Urinary bladder (tissue), 3 donors: ENCODE measurements around the genes YARS2 and GXYLT1.

GRCh38 chr12:32726274-32727099 lies 29.2 kb downstream of the YARS2 start:
- PRO-cap, result no peak
- RAMPAGE, long total RNA, result no peak

GRCh38 chr12:32754970-32756221 lies at the start of gene YARS2:
TSS of gene YARS2 (minus strand) at chr12:32755897.
- PRO-cap, result bidirectional peak, plus-strand start at chr12:32756028, minus-strand start at chr12:32755931
- RAMPAGE, long total RNA, result no peak

DNA sequence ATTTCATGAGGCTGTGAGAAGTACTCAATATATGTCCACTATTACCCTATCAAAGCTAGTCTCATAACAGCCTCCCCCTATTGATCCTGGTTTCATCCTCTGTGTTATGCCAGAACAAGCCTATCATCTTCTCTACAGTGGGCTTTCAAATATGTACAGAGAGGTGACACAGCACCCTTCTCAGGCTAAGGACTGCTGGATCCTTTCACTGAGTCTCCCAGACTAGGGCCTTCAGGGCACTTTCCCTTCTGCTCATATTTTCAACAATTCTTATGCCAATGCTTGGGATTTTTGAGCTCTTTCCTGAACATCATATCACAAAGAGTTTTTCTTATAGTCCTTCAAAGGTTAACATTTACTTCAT lies 33.4 kb upstream of the YARS2 start:
- PRO-cap, result no peak
- RAMPAGE, long total RNA, result no peak

DNA sequence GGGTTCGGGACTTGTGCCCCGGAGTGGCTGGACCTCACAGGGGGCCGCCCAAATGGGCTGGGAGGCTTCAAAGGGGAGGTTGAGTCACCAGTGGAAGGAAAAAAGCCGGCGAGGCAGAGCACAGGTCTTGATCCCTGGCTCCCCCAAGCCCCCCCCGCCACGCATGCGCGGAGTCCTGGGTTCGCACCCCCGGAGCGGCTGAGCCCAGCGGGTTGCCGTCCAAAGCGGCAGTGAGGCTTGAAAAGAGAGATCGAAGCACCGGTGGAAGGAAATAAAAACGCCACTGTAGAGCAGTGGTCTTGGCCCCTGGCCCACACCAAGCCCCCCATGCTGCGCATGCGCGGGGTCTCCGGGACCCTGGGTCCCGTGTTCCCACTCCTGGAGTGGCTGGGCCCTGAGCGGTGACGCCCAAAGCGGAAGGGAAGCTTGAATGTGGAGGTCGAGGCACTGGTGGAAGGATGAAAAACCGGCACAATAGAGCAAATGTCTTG lies 313.6 kb downstream of the ALG10 start:
- PRO-cap, result no peak
- RAMPAGE, long total RNA, result no peak

DNA sequence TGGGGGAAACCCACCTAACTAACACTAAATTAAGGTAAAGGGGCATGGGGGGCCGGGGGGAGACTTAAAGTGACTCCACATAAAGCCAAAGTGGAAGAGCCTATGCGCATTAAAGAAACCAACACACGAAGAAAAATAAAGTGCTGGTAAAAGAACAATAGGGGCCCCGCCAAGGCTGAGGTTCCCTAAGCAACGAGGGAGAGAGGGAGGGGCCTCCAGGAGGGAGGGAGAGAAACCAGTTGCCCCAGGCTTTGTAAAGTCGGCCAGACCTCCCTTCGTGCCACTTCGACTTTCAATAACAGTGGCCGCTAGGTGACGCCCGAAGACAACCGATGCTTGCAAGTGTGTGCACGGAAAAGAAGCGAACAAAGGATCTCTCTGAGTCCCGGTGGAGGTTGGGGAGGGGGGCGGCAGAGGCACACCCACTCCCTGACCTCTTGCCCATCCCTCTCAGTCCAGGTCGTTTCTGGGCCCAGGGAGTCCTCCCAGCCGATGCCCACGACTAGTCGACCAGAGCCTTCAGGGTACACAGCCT lies 263.0 kb upstream of the ALG10B start:
- PRO-cap, result no peak
- RAMPAGE, long total RNA, result no peak

GRCh38 chr12:39331516-39332215 lies 111.3 kb downstream of the KIF21A start:
- PRO-cap, result no peak
- RAMPAGE, long total RNA, result no peak

DNA sequence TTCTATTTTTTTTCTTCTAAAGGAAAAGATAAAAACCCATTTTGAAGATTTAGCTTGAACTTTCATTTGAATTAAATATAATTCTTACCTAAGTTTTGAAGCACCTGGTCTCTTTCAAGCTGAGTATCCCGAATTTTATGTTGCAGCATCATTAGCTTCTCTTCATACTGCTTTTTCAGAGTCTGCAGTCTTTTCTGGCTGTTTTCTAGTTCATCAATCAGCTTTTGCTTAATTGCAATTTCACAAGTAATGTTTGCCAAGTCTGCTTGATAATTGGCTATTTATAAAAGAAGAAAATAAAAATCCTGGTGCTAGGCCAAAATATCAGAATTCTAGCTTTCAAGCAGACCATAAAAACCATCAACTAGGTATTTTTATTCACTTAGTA lies 102.1 kb downstream of the KIF21A start:
- PRO-cap, result no peak
- RAMPAGE, long total RNA, result no peak

DNA sequence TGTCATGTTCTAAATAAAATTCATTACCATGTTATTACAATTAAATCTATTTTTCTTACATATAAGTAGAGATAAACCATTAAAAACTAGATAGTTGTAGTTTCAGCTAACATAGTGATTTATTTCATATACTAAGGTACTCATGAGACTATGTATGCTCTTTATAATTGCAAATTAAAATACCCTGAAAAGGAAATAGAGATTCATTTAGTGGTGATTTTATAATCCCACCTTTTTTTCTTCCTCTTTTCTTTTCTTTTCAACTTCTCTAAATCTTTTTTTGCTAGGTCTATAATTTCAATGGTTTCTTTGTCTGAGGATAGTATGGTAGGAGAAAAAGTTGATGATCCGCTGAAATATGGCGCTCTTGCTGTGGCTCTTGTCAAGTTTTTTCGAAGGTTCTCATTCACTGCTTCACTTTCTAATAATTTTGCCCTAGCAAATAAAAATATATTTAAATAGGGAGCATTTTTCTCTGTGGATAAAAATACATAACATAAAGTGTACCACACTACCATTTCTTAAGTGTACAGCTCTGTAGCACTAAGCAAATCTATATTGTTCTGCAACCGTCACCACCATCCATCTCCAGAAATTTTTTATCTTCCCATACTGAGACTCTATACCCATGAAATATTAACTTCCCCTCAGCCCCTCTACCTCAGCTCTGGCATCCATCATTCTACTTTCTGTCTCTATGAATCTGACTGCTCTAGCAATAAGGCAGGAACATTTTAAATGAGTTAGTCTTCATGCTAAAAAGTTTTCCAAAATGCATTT lies 91.2 kb downstream of the KIF21A start:
- PRO-cap, result no peak
- RAMPAGE, long total RNA, result no peak

DNA sequence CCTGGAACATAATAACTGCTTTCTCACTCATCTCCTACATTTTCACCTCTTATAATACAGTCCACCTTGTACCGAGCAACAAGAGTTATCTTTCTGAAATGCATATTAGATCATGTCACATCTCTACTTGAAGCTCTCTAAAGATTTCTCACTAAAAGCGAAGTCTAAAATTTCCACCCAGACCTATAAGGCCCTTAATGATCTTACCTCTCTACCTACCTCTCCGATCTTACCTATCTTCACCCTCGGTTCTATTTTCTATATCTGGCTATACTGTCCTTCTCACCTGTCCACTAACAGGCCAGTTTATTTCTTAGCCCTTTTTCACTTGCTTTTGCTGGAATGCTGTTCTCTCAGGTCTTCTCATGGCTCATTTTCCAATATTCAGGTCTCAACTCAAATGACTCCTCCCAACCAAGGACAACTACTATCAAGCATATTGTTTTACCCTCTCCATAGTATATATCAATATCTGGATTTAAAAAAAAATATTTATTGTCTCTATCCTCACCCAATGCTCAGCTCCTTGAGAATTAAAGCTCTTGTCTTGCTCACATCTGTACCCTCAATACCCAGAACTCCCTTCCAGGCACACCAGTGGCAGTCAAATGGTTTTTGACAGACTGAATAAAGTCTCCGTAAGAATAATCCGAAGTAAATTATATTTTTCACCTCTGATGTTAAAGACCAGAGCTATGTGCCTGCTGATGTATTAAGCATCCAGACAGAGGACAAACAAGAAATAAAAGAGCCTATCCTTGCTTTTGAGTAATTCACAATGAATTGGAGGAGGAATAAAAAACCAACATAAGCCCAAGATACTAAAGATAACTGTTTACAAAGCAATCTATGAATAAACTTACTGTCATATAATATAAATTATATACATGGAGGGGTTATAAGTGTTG lies 17.9 kb downstream of the KIF21A start:
- PRO-cap, result no peak
- RAMPAGE, long total RNA, result no peak

GRCh38 chr12:39683001-39683578 lies 57.1 kb downstream of the C12orf40 start:
- PRO-cap, result no peak
- RAMPAGE, long total RNA, result no peak

GRCh38 chr12:39893394-39893777 lies 212.5 kb downstream of the SLC2A13 start:
- PRO-cap, result no peak
- RAMPAGE, long total RNA, result no peak

GRCh38 chr12:41331605-41332282 lies 143.6 kb downstream of the PDZRN4 start:
- PRO-cap, result no peak
- RAMPAGE, long total RNA, result no peak

DNA sequence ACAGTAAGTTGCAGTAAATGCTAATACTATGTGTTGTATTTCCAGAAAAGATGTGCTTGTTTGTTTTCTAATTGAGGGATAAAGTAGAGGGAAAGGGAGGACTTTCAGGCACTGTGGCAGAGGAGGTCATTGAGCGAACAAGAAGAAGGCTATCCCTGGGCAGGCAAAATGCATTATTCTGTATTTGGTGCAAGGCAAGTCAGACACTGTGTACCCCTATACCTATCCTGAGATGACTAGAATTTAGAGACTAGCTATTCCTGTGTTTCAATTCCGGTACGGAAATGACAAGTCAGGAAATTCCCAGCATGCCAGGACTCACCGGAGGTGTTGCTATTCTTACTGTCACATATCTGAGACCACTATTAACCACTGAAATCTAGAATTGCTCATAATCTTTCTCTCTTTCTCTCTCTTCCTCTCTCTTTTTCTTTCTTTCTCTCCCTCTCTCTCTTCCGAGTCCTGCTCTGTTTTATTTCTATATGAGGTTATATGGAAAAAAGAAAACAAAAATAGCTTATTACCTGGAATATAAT lies 297.1 kb downstream of the PDZRN4 start:
- PRO-cap, result no peak
- RAMPAGE, long total RNA, result no peak

DNA sequence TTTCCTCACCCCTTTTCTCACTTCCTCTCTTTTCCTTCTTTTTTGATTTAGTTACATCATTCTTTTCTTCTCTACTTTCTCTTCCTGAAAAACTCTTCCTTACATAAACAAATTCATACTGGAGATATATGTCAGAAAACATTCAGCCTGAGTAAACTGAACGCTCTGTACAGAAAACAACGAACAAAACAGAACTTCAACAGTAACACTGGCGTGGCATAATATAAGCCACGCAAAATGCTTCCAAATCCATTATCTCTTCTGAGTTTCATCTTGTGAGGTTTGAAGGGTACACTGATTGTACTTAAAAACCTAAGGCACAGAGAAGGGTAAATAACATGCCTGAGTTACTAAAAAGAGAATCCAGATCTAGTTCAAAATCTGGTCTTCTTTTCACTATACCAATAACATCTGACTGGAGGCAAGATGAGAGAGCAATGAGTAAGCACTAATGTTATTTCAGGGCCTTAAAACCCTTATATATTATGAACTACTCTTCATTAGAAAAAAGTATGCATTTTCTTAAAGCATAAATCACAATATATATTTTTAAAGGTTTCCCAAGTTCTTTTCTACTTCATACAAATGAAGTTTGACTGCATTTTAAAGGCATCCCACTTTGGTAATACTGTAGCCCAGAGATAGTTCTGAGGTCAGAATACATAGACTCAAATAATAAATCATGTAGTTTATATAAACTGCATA lies 60.2 kb downstream of the GXYLT1 start:
- PRO-cap, result no peak
- RAMPAGE, long total RNA, result no peak

GRCh38 chr12:42144175-42145150 lies at the start of gene GXYLT1:
TSS of gene GXYLT1 (minus strand) at chr12:42144874.
- PRO-cap, result bidirectional peak, plus-strand start at chr12:42144987, minus-strand start at chr12:42144845
- RAMPAGE, long total RNA, result no peak

- PRO-cap, result bidirectional peak, plus-strand start at chr12:42483724, minus-strand start at chr12:42483615
- RAMPAGE, long total RNA, result no peak
Measured at GRCh38 chr12:42483312-42483877, 106.2 kb downstream of the PRICKLE1 start.

- PRO-cap, result no peak
- RAMPAGE, long total RNA, result no peak
Measured at GRCh38 chr12:42691788-42692592, 102.4 kb upstream of the PRICKLE1 start.

DNA sequence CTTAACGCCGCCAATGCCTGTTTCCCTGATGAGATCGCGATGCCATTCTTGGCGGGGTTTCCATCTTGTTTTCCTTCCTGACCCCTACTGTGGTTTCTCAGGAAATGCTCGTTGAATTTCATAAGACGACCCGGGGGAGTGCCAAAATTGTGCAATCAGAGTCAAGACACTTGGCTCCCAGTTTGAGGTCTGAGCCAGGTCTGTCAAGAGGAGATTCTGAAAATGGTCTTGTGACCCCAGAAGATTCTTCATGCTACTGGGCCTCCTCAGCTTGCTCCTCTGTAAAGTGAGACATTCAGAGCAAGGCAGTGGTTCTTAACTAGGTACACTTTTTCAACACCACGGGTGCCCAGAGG lies 107.3 kb upstream of the PRICKLE1 start:
- PRO-cap, result no peak
- RAMPAGE, long total RNA, result no peak

DNA sequence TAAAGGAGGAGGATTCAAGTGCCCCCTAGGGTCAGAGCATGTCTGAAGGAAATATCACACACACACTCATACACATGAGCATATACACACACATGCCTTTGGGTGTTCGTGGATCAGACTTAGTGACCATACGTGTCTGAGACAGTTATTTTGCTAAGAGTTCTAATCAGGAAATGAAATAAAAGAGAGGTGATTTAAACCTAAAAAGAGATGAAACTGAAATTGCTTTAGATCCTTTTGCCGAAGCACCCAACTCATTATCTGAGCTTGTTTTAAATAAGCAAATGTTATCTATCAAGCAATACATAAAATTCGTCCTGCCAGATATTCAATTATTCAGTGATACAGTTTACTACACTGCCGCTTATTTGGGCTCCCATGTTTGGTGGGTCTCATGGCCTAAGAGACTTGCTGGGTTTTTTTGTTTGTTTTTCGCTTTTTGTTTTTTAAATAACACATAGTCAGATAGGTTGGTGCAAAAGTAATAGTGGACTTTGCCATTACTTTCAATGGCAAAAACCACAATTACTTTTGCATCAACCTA lies 260.9 kb downstream of the ADAMTS20 start:
- PRO-cap, result no peak
- RAMPAGE, long total RNA, result no peak

GRCh38 chr12:43846769-43848135 lies 11.4 kb downstream of the TMEM117 start:
- PRO-cap, result no peak
- RAMPAGE, long total RNA, result no peak